Cardiac ventricle fibroblast (primary cell): Measurements from ENCODE around the gene C22orf39.

DNA sequence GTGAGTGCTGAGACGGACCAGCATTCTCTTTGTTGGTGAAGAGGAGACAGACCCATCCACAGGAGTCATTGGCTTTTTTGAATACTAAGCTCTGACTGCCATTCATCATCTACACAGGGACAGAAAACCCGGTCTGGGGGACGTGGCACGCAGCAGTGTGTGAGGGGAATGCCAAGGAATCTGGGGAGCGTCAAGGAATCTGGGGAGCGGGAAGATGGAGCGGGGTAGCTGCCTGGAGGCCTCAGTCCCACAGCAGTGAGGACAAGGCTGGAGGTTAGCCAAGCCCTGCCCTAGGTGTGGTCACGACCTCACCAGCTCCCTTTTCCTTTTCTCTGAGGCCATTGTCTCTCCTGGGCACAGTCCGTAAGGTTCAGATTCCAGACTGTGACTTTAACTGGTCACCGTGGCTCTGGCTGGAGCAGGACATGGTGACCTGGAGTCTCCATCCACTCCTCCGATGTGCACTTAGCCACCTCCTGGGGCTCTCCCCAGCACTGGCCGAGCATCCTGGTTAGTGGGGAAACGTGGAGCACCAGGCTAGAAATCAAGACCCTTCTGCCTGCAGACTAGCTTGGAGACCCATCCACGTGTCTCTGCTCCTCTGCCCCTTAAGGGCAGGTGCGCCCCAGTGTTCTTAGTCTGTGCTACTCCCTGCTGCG lies 5.5 kb downstream of the SLC25A1 start:
- RAMPAGE, long total RNA: no peak

DNA sequence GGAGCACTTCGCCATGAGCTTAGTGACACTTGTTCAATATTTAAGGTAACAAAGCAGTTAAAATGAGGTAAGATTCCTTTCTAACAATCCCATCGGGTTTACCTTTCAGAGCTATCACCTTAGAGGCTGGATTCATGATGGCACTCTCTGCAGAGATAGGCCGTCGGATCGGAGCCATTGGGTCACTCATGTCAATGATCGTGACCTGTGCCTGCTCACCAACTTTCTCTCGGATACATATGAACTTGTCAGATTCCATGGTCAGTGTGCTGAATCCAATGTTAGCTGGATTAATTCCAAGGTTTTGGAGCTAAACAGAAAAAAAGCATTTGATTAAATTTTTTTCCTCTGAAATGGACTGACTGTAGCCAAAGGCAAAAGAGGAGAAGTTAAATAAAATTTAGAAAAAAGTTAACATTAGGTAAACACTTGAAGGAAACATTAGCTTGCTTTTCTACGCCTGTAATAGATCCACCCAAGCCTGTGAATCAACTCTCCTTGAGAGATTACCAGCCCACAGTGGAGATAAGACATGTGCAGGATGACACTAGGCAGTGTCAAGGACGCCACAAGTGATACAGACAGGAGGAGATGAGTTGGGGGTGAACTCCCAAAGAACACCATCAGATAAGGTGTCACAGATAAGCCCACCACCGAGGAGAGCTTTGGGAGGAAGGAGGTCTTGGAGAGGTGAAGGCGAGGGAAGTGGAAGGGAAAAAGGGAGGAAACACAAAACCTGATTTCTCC lies 15.8 kb downstream of the CLTCL1 start:
- RAMPAGE, long total RNA: no peak

- RAMPAGE, long total RNA: no peak
These were observed 34.4 kb downstream of the HIRA start for GRCh38 chr22:19397011-19397702.

DNA sequence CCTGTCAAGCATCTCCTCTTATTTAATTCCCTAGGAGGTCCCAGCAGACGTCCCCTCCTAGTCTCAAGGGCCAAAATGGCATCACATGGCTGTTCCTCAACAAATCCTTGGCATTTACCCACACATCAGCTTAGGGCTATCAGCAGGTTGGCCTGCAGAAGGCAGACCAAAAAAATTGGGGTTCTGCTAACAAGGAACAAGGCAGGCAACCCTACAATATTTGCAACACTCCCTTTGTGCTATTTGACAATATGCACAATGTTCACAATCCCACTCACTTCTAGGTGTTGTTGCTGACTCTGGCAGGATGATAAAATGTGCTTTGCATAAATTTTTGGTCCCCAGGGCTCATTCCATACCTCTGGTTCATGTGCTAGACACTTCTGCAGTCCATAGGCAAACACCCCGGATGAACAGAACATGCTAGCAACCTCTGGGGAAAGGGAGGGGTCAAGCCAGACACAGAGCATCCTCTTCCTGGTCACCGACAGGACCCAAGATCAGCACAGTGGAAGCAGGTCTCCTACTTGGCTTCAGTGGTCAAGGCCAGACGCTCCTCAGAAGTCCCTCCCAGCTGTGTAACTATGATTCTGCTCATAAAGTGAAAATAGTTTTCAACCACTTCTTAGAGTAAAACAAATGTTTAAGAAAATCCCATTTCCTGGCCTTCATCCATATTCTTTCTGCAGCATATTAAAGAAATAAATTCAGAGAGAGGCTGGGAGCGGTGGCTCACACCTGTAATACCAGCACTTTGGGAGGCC lies 6.4 kb downstream of the HIRA start:
- RAMPAGE, long total RNA: no peak

DNA sequence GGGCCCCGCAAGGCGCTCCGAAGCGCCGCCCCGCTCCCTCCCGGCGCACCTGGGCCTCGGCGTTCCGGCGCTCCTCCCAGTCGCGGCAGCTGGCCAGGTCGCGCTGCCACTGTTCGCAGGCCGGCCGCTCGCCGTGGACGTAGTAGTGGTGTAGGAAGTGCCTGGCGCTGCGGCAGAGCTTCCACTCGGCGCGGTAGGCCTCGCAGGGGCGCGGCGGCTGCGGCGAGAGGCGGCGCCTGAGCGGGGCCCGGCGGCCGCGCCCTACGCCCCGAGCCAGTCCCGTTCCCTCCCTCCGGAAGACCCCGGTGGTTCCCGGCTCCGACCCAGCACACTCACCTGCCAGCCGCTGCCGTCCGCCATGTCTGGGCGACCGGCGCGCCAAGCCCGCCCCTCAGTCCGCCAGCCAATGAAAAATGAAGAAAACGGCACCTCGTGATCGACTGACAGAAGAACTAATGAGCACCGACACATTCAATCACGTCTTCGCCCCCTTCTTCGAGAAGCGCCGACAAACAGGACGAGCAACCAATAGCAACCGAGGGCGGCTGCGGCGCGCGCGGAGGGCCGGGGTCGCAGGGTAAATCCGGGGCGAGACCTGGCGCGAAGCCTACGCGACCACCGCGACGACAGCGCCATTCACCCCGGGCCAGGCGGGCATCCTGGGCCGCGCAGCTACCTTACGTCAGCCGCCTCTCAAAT lies at the start of gene C22orf39:
Gene C22orf39 (minus strand): TSS at position 383 of the 699 bp plus-strand sequence.
- RAMPAGE, long total RNA: no peak

GRCh38 chr22:19519625-19520710 lies 4.2 kb downstream of the CLDN5 start:
- RAMPAGE, long total RNA: no peak

DNA sequence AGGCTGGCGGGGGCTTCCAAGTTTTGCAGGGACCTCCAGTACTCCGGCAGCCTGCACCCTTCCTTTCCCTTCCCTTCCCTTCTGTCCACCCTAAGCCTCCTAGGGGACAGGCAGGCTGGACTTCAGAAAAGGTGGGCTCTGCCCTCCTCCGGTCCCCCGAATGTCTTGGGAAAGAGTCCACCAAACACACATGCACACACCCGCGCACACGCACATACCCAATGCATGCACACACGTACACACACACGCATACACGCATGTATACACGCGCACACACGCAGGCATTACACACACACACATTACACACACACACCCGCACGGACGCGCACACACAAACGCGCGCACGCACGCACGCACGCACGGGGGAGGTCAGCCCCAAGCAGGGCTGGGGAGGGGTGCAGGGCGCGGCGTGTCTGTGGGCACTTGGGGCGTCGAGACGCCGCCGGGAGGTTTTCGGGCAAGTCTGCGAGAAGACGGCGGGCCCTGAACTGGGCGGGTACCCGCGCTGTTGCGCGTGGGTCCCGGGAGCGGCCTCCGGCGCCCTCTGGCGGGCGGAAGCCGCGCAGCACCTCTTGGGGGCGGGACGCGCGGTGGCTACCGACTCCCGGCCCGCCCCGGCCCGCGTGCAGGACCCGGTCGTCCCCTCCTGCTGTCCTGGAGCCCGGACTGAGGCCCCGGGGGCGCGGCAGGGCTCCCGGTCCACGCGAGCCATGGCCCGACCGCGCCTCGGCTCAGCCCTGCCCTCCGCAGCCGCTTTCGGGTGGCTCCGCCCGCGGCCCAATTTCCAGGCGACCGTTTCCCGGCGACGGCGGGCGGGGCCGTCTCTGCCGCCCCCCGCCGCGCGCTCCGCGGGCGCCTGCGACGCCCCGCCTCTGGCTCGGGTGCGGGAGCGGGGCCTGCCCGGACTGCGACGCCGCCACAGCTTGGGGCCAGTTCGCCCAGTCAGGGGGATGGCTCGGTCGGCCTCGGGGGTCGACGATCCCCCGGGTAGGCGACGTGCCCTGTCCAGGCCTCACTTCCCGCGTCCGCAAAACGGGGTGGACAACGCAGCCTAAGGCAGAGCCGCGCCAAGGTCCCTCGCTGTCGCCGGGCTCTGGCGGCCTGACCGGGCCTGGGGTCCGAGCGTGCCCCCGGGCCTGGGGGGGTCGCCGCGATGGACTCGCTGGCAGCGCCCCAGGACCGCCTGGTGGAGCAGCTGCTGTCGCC lies 3.7 kb downstream of the SEPTIN5 start:
- RAMPAGE, long total RNA: no peak

DNA sequence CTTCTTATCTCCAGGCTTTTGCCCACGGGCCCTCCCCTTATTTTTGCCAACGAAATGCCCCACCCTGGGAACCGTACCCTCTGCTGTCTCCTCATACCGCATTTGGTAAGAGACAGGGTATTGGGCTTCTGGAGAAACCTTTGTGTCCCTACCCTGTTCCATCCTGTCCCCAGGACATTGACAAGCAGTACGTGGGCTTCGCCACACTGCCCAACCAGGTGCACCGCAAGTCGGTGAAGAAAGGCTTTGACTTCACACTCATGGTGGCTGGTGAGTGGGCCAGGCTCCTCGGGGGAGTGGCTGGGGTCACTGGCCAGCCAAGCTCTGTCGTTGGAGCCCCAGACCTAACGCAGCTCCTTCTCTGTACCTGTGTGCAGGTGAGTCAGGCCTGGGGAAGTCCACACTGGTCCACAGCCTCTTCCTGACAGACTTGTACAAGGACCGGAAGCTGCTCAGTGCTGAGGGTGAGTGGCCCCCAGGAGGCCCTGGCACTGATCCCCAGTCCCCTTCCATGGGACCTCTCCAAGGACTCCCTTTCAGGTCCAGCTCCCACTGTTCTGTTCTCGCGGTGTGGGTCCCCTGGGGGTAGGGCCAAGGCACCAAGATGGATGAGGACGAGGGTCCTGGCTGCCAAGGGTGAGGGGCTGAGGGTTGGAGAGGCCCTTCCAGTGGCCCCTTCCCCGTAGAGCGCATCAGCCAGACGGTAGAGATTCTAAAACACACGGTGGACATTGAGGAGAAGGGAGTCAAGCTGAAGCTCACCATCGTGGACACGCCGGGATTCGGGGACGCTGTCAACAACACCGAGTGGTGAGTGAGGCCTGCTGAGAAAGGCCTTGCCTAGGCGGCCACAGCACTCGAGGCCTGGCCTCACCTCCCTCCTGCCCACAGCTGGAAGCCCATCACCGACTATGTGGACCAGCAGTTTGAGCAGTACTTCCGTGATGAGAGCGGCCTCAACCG lies 3.6 kb upstream of the GP1BB start:
- RAMPAGE, long total RNA: no peak

DNA sequence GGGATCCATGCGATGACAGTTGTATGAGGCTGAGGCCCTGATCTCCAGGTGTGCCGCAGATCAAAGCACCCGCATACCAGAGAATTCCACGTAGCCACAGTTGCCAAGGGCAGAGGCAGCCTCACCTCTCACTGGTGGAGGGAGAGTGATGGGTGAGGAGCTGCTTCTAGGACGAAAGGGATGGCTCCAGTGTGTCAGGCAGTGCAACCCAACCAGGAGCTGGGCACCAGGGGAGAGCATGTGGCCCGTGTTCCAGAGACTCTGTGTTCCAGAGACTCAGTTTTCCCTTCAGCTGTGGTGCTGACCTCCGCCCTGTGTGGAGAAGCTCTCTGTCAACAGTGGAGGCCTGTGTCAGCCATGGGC lies 10.1 kb downstream of the TBX1 start:
- RAMPAGE, long total RNA: no peak

- RAMPAGE, long total RNA: no peak
These were observed 522 bp downstream of the GNB1L start for GRCh38 chr22:19853974-19854729.

DNA sequence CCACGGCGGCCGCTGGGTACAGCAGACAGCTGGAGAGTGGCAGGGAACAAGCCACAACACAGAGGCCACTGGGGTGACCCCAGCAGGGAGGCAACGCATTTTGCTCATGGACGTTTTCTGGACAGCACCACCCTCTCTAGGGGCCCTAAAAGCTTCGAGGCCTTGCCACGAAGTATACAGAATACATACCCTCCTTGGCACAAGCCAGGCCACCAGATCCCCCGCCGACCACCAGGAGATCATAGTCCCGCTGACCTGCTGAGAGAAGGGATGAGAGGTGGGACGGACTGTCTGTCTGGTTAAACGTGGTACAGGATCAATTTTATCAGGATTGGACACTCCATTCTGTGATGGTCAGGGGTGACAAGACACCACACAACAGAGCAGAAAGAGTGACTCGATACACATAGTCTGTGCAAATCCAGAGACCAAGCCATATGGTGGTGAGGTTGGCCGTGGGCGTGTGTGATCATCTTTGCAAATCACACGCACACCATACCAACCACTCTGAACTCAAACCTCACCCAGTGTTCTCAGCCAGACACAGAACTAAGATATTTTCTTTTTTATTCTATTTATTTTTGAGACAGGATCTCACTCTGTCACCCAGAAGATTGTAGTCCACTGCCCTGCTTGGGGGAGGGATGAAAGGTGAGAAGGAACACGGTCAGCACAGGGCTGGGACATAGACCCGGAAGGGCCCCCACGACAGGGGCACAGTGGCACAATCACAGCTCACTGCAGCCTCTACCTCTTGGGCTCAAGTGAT lies 10.5 kb upstream of the COMT start:
- RAMPAGE, long total RNA: no peak

GRCh38 chr22:19940974-19941608 lies 481 bp upstream of the COMT start:
- RAMPAGE, long total RNA: no peak

DNA sequence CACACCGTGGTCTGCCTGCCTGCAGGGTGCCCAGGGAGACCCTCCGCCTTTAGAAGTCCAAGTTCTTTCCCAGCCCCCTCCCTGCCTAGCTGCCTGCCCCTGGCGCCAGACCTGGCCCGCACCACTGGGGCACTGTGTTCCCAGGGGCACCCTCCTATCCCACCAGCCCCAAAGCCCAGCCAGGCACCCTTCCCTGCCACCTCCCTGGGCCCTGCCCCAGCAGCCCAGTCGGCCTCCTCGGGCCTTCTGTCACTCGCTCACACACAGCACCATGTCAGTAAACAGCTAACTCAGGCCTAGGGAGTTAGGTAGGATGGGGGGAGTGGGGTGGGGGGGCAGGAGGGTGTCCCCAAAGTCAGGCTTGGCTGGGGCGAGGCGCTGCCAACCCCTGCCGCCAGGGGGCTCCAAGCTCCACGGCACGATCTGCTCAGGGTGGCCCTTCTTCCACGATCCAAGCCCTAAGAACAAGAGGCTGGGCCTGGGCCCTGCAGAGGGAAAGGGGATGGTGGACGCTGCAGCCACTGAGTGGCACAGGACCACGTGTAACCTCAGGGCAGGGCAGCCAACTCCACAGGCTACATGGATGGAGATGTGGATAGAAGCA lies 28.7 kb upstream of the TXNRD2 start:
- RAMPAGE, long total RNA: no peak

DNA sequence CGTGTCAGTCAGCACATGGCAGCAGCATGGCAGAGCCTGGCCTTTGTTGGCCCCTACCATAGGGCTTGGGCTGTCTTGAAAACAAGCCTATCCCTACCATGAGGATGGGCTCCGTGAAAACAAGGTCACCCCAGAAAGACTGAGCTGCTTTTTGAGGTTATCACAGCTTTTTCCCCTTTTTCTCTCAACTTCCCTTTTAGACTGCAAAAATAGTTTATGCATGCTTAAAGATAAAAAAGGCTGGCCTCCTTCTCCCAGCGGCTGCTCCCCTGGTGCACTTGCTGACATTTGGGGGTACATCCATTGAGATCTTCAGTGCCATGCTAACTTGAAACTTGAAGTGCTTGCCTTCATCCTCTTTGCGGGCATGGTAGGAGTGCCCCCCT lies 2.0 kb downstream of the TANGO2 start:
- RAMPAGE, long total RNA: no peak

DNA sequence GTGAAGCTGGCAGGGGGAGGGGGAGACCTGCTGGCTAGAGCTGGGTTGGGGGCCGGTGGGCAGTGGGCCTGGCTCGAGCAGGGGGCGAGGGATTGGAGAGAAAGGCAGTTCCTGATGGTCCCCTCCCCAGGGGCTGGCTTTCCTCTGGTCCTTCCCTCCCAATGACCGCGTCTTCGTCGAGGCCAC lies 12.0 kb downstream of the TANGO2 start:
- RAMPAGE, long total RNA: no peak

DNA sequence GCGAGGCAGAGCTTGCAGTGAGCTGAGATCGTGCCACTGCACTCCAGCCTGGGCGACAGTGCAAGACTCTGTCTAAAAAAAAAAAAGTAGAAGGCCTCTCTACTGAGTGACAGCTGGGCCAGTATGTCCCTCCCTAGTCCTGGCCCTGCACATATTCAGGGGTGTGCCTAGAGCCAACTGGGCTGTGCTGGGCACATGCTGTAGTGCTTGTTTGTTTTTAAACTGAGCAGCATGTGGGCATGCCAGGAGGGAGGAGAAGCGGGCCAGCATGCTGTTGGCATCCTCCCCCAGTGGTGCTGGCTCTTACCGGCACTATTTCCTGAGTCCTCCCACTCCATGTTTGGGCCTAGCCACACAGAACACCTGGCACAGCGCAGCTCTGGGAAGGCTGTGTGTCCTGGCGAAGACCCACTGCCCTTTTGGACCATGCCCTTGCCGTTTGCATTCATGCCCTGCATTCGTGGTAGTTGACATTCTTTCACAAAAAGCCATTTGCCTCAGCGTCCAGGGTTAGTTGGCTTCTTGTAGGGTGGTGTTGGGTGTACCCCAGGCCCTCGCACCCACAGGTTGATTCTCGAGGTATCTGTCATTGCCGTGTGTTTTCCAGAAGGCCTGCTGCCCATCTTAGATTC lies 13.4 kb downstream of the DGCR8 start:
- RAMPAGE, long total RNA: no peak

DNA sequence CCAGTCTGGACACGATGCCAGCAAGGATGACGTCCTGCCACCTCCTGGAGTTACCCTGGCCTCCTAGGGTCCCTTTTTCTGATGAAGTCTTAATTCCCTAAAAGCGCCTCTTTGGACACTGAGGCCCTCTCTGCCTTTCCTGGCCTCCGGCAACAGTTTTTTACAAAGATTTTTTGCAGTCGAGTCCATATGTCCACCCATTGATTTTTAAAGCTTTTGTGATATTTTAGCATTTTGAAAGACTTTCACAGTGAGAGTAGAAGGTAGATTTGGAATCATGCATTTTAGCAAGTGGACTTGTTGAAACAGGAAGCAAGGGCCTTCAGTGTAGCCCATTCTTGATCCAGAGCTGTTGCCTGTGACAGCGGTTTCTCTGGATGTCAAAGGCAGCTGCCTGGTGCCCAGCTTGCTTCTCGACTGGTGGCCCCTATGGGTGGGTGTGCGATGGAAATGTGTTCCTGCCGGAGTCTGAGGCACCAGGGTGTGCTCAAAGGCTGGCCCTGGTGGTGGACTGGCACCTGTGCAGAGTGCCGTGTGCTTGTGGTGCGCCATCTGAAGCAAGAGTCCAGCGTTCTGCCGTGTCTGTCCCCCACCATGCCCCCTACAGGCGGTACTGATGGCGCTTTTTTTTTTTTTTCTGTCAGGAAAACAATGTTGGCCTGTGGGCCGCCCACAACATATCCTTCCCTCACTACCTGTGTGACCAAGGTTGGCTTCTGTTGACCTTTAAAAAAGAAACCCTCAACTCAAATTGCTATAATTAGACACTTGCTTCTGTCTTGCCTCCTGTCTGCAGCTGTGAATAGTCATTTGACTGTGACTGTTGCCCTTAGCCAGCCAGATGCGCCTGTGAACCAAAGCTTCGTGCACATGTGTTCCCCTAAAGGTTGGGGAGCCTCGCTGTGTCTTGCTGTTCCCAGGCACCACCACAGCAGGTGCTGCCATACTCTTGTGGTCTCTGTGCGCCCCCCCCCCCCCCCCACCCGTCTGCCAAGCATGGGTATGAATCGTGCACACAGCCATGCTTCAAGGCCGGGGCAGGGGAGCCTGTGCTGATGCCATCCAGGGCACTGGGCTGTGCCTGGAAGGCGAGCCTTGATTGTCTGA lies 4.8 kb upstream of the RANBP1 start:
- RAMPAGE, long total RNA: no peak

DNA sequence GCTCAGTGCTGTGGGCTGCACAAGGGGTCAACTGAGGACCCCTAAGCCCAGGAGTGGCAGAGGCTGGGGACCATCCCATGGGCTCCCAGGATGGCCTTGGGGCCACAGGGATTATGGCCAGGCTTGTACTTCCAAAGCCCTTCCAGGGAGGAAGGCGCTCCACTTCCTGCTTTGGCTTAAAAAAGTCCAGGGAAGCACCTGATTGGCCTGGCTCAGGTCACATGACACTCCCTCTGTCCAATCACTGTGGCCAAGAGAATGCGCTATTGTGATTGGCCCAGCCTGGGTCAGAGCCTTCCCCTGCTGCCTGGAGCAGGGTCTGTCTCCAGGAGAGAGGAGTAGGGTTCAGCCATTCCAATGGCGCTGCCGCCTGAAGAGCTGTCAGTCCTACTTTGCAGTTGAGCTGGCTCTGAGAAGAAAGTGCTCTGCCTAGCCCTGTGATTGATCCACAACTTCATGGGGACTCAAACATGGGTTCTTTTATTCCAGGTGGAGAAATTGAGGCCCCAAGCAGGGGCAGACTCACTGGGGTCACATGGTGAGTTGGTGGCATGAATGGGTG lies 48.3 kb downstream of the RTN4R start:
- RAMPAGE, long total RNA: no peak

DNA sequence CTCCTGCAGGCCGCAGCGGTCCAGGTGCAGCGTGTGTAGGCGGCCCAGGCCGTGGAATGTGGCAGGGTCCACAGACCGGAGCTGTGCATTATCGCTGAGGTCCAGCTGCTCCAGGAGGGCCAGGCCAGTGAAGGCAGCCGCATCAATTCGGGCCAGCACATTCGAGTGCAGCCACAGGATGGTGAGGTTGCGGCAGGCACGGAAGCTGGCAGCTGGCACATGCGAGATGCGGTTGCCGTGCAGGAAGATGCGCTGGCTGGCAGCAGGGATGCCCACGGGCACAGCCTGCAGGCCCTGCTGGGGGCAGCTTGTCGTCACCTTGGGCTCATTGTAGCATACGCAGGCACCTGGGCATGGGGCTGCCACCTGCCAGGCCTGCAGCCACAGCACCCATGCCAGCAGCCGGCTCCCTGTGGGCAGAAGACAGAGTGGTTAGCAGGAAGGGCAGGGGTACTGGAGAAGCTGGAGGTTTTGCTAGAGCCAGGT lies 25.4 kb downstream of the RTN4R start:
- RAMPAGE, long total RNA: no peak

- RAMPAGE, long total RNA: no peak
These were observed 22.0 kb downstream of the RTN4R start for GRCh38 chr22:20245967-20246703.